Esophagus muscularis mucosa (tissue), 4 donors: ENCODE data around the gene FAM81A.

GRCh38 chr15:58552520-58553253 is 120.9 kb downstream of the LIPC start:
- PRO-cap, result no peak
- RAMPAGE, long total RNA, 4 experiments, result no peak in any of the 4 experiments

DNA sequence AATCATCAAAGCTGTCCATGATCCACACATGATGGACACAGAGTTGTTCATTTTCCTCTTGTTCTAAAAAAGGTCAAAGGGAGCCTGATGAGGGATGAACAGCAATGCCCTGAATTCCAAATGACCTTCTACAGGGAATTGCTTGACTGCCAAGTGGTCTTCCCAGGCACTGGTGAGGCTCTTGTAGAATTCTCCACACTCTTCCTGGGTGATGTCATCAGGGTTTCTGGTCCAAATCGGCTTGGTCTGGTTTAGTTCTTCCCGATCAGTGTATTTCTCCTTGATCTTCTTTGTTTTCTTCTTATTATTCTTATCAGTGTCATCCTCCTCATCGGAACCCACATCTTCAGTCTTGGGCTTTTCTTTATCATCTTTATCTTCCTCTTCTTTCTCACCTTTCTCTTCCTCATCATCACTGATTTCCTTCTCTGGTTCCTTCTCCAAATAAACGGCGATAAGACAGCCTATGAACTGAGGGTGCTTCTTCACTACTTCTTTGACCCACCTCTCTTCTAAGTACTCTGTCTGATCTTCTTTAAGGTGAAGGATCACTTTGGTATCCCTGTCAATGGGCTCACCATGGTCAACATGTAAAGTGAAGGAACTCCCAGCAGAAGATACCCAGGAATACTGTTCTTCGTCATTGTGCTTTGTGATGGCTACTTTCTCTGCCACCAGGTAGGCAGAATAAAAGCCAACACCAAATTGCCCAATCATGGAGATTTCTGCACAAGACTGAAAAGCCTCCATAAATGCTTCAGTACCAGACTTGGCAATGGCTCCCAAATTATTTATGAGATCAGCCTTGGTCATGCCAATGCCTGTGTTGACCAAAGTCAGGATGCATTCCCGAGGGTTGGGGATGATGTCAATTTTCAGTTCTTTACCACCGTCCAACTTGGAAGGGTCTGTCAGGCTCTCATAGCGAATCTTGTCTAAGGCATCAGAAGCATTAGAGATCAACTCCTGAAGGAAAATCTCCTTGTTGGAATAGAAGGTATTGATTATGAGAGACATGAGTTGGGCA is 57.1 kb downstream of the ADAM10 start:
- PRO-cap, result no peak
- RAMPAGE, long total RNA, 4 experiments, result no peak in any of the 4 experiments

DNA sequence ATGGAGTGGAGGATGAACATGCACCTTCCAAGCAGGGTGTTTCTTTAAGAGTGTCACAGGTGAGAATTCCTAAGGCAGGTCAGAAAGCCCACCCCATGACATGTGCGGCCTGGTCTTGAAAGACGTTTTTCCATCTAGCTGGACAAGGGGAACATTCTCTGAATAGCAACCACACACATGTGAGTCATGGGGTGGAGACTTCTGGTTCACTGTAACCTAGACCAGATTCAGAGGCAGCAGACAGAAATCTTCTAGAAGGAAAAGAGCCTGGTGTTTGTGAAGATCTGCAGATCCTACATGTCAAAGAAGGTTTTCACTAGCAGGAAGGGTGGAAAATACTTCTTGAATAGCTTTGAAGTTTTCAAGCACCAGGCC is 17.8 kb downstream of the ADAM10 start:
- PRO-cap, result no peak
- RAMPAGE, long total RNA, 4 experiments, result no peak in any of the 4 experiments

DNA sequence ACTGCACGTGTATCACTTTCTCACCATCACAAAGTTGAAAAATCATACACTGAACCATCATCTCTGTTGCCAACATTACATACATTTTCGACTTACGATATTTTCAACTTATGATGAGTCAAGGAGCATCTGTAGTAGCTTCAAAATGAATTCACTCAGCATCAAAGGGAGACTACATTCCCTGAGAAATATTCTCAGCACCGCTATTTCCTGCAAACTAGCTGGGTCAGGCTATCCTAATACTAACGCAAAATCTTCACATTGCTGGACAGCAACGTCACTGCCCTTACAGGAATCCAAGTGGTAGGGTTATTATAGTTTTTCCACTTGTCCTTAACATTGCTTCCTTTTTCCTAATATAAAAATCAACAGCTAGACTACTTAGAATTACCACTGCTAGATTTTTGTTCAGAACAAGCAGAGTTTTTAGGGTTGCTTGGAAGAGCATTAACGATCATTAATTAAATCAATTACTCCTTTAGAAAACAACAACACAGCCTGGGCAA is 7.1 kb downstream of the ADAM10 start:
- PRO-cap, result no peak
- RAMPAGE, long total RNA, 4 experiments, result no peak in any of the 4 experiments

DNA sequence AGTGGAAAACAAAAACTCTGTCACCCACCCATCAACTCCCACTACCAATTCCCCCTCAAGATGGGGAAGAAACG is 747 bp downstream of the SLTM start:
- PRO-cap, result no peak
- RAMPAGE, long total RNA, 4 experiments, result no peak in any of the 4 experiments

DNA sequence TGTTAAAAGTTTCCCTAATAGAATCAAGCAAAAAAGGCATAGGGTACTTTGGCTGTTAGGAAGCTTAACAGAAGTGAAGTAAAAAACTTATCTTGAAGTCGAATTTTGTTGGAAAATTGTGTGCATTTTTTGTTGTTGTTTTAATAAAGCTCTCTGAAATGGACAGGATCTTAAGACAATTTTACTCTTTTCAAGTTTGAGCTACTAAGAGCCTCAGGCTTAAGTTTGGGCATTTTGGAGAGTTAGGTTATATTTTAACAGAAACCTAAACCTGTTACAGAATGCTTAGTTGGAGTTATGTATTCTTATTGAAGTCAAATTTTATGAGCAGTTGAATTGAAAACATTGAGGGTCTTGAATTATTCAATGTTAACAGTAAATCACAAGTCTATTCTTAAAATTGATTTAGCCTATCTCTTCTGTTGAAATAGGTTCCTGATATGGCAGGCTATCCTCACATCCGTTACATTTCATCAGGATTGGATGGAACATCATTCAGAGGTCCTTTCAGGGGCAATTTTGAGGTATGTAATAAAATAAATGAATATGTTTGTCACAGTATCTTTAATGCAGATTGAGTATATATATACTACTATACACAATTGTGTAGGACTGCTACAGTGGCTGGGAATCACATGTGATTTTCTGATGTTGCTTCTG is 15.6 kb upstream of the CCNB2 start:
- PRO-cap, result no peak
- RAMPAGE, long total RNA, 4 experiments, result no peak in any of the 4 experiments

DNA sequence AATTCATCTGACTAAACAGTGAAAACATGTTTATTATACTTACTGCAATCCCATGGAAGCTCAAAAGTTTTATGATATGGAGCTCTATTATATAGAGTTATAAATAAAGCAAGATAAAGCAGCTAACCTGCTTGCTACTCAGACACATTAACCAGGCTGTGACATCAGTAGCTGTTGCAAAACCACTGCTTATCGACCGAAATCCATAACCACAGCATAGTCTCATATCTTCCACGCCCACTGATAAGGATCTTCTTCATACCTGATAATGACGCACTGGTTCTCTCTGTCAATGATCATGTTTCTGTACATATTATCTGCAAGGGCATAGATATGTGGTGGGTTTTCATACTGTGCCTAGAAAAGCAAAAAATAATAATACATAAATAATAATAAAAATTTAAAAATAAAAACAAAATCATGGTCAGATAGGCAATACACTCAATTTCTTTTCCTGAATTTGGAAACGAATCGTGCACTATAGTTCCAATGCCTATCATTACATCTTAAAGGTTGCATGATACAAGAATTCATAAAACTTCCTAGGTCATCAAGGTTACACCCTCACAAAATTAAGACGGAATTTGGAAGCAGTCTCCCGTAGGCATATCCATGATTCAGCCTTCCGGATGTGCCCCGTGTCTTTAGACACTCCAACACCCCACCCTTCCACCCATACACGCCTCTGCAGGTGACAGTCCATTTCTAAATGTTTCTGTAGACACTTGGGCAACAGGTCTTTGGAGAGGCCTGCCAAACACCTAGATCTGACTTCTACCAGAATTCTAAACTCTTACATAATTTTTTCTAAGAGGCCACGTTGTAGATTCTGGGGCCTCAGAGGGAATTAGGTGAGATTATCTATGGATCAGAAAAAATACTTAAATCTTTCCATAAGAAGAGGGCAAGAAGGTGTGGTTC is 49.6 kb downstream of the LDHAL6B start:
- PRO-cap, result no peak
- RAMPAGE, long total RNA, 4 experiments, result no peak in any of the 4 experiments

- PRO-cap, result no peak
- RAMPAGE, long total RNA, 4 experiments, result no peak in any of the 4 experiments
Measured at GRCh38 chr15:59276176-59277354, 69.9 kb downstream of the LDHAL6B start.

GRCh38 chr15:59299940-59300737 is 72.5 kb downstream of the MYO1E start:
- PRO-cap, result bidirectional peak, plus-strand start at chr15:59300598, minus-strand start at chr15:59300407
- RAMPAGE, long total RNA, 4 experiments, result no peak in any of the 4 experiments

- PRO-cap, result unidirectional peak, plus-strand start at chr15:59314034
- RAMPAGE, long total RNA, 4 experiments, result no peak in any of the 4 experiments
Measured at GRCh38 chr15:59313519-59314377, 58.9 kb downstream of the MYO1E start.

GRCh38 chr15:59406362-59406960 is 31.5 kb upstream of the FAM81A start:
- PRO-cap, result no peak
- RAMPAGE, long total RNA, 4 experiments, result no peak in any of the 4 experiments

GRCh38 chr15:59437759-59438634 is at the start of gene FAM81A:
Gene FAM81A, plus strand, starts transcription at chr15:59438186.
- PRO-cap, result bidirectional peak, plus-strand start at chr15:59438215, minus-strand start at chr15:59437918
- RAMPAGE, long total RNA, 4 experiments, result start-site peak on the plus strand in 1 of 4 experiments, at chr15:59438215-59438232 at its widest, 6 reads per replicate

GRCh38 chr15:59549086-59549634 is 62.4 kb upstream of the GCNT3 start:
- PRO-cap, result no peak
- RAMPAGE, long total RNA, 4 experiments, result no peak in any of the 4 experiments

- PRO-cap, result no peak
- RAMPAGE, long total RNA, 4 experiments, result no peak in any of the 4 experiments
Measured at GRCh38 chr15:59594418-59594970, 17.1 kb upstream of the GCNT3 start.

DNA sequence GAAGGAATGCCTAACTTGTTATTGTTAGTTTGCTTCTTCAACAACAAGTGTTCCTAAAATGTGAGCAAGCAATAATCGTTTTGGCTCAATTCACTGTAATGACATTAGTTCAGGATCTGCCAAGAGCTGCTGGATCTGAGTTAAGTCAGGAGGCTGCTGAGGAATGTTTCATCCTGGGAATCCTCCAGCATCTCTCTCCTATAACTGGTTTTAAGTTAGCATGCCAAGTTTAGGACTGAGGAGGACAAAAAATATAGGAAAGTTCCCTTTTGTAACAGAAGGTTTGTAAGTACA is 4.9 kb upstream of the GTF2A2 start:
- PRO-cap, result no peak
- RAMPAGE, long total RNA, 4 experiments, result no peak in any of the 4 experiments

DNA sequence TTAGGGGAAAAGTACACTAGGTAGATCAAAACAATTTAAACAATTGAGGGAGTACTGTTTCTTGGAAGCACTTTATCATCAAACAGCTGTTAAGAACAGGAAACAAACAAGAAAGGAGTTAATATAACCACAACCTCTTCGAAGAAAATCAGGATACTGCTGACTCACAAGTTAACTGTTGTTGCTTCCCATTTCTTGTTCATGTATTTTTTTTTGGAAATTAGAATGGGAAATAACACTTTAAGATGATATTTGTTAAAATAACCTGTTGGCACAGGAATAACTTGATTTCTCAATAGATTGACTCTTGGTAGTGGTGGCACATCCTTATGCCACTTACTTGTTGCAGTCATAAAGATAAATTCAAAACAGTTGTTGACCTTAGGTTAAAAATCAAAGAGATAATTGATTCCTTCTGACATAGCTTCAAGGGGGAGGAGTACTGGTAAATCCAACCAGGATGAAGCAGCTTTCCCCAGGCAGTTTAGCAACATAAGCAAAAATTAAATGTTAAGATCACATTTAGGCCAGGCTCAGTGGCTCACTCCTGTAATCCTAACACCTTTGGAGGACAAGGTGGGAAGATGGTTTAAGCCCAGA is 3.3 kb downstream of the BNIP2 start:
- PRO-cap, result no peak
- RAMPAGE, long total RNA, 4 experiments, result no peak in any of the 4 experiments

- PRO-cap, result no peak
- RAMPAGE, long total RNA, 4 experiments, result no peak in any of the 4 experiments
Measured at GRCh38 chr15:59843401-59843944, 154.4 kb upstream of the BNIP2 start.

DNA sequence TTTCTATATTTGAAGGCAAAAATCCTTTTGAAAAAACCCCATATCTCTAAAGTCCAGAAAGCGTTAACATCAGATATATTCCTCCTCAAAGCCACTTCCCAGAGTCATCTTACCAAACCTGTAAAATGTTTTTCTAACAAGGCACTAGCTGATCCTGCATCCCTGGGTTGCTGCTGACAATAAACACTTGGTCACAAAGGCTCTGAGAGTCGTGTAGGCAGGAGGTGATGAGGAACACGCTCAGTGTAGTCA is 73.3 kb downstream of the FOXB1 start:
- PRO-cap, result no peak
- RAMPAGE, long total RNA, 4 experiments, result no peak in any of the 4 experiments

DNA sequence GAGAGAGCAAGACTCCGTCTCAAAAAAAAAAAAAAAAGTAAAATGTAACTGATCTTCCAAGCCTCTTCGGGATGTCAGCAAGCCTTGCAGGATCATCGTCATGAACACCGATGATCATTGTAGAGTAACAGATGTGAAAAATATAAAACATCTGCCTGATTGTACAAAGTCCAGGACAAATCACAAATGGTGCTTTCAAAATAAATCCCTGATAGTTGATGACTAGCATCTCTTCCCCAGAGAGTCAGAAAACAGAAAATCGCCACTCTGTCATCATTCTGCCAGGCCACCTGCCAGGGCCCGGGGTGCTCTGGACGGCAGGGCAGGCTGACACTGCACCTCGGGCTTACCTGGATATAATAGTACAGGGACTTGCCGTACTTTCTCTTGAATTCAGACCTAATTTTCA is 49.1 kb downstream of the ANXA2 start:
- PRO-cap, result no peak
- RAMPAGE, long total RNA, 4 experiments, result no peak in any of the 4 experiments

- PRO-cap, result no peak
- RAMPAGE, long total RNA, 4 experiments, result no peak in any of the 4 experiments
Measured at GRCh38 chr15:60362529-60363285, 35.1 kb downstream of the ANXA2 start.